OCI-LY7 (cell line): ENCODE data around the genes CT45A1, CT45A3, CT45A6, CT45A7, SLC9A6, BRS3 and CXorf66.

- PRO-cap = no peak
- RAMPAGE, long total RNA = no peak
These were observed 59.3 kb downstream of the INTS6L start for GRCh38 chrX:135579605-135580293.

- PRO-cap = no peak
- RAMPAGE, long total RNA = no peak
These were observed at the start of gene CT45A1 for GRCh38 chrX:135713097-135713716. Gene CT45A1 (plus strand): TSS chrX:135713639.

- PRO-cap = no peak
- RAMPAGE, long total RNA = no peak
These were observed at the start of gene CT45A3 for GRCh38 chrX:135768034-135768323. Gene CT45A3 (minus strand): TSS chrX:135768191.

GRCh38 chrX:135802635-135803129, at the start of gene CT45A6:
Gene CT45A6 (minus strand): TSS chrX:135802787.
- PRO-cap = no peak
- RAMPAGE, long total RNA = no peak

GRCh38 chrX:135837003-135837727, at the start of gene CT45A7:
Gene CT45A7 (minus strand): TSS chrX:135837280.
- PRO-cap = no peak
- RAMPAGE, long total RNA = no peak

DNA sequence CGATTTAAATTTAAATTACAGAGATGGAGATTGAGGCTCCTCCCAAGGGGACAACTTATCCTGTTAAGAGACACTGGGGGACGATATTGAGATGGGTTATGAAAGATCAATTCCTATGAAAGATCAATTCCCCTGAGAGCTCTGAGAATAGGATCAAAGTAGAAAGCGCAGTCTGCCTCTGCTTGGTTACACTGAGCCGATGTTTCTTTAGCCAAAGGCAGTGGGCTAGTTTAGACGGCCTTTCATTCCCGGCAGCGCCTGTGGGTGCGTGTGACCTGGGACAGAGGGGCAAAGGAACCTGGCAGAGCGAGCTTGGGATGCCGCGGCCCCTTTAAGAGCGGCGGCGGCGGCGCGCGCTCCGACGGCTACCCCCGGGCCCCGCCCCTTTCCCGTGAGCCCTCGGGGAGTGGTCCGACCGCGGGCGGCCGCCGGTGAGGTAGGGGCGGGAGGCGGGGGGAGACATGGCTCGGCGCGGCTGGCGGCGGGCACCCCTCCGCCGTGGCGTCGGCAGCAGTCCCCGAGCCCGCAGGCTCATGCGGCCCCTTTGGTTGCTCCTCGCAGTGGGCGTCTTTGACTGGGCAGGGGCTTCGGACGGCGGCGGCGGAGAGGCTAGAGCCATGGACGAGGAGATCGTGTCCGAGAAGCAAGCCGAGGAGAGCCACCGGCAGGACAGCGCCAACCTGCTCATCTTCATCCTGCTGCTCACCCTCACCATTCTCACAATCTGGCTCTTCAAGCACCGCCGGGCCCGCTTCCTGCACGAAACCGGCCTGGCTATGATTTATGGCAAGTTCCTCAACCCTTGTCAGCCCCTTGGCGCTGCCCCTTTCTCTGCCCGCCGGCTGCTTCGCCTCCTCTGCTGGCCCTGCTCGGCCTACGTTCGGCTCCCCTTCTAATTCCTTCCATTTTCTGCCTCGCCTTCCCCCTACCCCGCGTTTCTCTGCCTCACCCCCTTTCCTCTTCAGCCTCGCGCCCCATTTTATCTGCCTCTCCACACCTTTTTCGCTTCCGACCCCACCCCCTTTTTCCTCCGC, at the start of gene SLC9A6:
Gene SLC9A6, plus strand, starts transcription at position 394 of the 1,034 bp plus-strand sequence.
- PRO-cap = bidirectional peak, plus-strand start at position 462 of the sequence, minus-strand start at position 300 of the sequence; unidirectional peak, minus-strand start at position 726 of the sequence
- RAMPAGE, long total RNA = start-site peak on the plus strand centred at position 432 of the sequence, 76 bp wide, 69 and 21 reads in 2 replicates

- PRO-cap = no peak
- RAMPAGE, long total RNA = no peak
These were observed 45.1 kb downstream of the SLC9A6 start for GRCh38 chrX:136030099-136031021.

DNA sequence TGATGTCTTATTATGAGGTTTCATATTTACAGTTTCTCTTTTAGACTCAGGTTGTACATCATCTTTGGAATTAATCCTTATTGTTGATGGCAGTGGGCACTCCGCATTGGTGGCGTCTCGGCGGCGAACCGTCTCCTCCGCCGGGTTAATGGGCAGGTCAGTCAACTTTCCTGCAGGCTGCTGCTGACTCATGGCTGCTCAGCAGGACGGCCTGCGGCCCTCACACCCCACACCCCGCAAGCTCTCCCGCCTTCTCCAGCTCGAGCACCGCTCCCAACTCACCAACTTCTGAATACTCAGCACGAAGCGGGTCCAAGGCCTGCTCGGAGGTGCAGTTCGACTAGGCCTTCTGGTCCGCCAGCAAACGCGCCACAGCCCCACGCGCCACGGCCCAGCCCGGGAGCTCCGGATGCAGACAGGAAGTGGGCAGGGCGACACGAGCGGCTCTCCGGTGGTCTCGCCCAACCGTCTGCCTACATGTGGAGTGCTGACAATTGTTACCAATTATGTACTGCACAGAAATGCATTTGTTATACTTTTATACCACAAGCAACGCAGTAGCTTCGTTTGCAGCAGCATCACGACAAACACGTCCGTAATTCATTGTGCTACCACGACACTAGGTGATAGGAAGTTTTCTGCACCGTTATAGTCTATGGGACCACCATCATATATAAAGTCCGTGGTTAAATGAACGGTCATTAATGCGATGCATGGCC, 98.5 kb upstream of the FHL1 start:
- PRO-cap = no peak
- RAMPAGE, long total RNA = no peak

- PRO-cap = no peak
- RAMPAGE, long total RNA = no peak
These were observed 40.2 kb upstream of the FHL1 start for GRCh38 chrX:136156491-136157106.

- PRO-cap = no peak
- RAMPAGE, long total RNA = no peak
These were observed at the start of gene BRS3 for GRCh38 chrX:136487753-136488151. Gene BRS3 (plus strand): TSS chrX:136487947.

DNA sequence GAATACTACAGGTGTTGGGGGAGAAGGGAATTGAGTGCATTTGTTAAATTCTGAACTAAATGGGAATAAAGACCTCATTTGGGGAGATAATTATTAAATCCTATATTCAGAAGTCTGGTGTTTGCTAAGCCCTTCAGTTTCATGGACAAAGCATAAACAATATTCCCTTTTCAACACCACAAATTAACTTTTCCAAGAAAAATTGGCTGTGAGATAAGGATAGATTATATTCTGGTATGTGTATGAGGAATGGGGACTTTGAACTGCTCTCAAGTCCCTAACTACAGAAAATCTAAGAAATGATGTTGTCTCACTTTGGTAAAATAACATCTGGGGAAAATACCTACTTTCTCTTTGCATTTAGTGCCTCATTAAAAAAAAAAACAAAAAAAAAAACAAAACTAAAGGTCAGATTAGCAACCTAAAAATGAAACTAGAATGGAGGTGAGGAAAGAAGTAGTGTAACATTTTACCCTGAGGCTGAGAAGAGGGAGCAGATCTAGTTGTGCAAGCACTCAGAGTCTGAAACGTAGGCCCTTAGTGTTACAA, 55.9 kb downstream of the VGLL1 start:
- PRO-cap = no peak
- RAMPAGE, long total RNA = no peak

GRCh38 chrX:136687756-136688266, 39.9 kb downstream of the CD40LG start:
- PRO-cap = no peak
- RAMPAGE, long total RNA = no peak

GRCh38 chrX:136760019-136760522, 20.7 kb downstream of the ARHGEF6 start:
- PRO-cap = no peak
- RAMPAGE, long total RNA = no peak

GRCh38 chrX:136768368-136769102, 12.2 kb downstream of the ARHGEF6 start:
- PRO-cap = unidirectional peak, minus-strand start at chrX:136768641
- RAMPAGE, long total RNA = no peak

DNA sequence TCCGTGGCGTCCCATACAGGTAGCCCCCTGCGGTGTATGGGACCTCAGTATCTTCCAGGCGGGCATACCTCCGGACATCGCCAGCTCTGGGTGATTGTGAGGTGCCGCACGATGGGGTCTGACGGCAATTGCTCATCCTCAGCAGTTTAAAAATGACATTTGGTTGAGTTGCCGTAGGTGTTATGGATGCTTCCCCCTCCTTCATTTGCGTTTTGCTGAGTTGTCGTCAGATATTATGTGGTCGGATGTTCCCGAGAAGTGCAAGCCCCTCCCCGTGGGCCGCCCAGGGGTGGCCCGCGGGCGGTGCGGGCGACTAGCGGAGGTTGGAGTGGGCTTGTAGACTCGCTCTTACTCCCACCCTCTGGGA, 18.3 kb upstream of the GPR101 start:
- PRO-cap = no peak
- RAMPAGE, long total RNA = no peak

DNA sequence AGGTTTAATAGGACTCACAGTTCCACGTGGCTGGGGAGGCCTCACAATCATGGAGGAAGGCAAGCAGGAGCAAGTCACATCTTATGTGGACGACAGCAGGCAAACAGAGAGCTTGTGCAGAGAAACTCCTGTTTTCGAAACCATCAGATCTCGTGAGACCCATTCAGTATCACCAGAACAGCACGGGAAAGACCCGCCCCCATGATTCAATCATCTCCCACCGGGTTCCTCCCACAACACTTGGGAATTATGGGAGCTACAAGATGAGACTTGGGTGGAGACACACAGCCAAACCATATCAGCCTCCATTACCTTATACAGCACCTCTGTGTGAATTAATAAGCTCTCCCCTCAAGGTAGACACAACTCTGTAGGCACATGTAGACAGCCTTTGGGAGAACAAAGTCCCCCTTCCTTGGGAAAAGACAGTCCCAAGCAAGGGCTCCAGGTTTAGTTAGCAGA, 279.0 kb upstream of the FGF13 start:
- PRO-cap = no peak
- RAMPAGE, long total RNA = no peak

- PRO-cap = no peak
- RAMPAGE, long total RNA = no peak
These were observed 84.9 kb downstream of the ATP11C start for GRCh38 chrX:139847772-139848631.

DNA sequence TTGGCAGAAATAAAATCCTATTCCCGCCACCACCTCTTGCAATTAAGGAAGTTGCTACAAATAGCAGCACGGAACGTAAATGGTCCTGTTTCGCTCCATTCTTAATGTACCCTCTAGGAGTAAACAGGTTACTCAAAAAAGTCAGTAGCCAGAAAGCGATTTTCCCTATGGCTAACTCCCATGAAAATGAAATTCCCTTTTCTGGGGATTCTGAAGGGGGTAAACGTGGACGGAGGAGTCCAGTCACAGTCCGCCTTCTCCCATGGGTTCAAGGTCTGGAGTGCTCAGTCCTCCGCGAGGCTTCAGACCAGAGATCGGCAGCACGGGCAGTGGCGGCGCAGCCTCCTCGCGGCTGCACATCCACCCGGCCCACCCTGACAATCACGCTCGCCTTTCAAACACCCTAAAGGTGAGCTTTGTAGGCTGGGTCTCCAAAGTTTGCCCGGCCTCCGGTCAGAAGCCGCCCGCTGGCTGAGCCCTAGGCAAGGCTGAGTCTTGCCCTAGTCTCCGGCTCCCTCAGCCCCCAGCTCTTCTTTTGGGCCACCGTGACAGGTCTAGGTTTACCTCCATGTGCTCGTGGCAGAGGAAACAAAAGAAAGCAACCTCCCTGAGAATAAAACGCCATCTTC, 1.7 kb downstream of the ATP11C start:
- PRO-cap = unidirectional peak, plus-strand start at position 305 of the sequence
- RAMPAGE, long total RNA = no peak

- PRO-cap = no peak
- RAMPAGE, long total RNA = no peak
These were observed at the start of gene CXorf66 for GRCh38 chrX:139965247-139965657. Gene CXorf66 (minus strand): TSS chrX:139965521.

- PRO-cap = no peak
- RAMPAGE, long total RNA = no peak
These were observed 8.0 kb upstream of the CXorf66 start for GRCh38 chrX:139973291-139973779.